GM06990 (cell line): ENCODE measurements around the genes KIFC1 and SMIM29.

DNA sequence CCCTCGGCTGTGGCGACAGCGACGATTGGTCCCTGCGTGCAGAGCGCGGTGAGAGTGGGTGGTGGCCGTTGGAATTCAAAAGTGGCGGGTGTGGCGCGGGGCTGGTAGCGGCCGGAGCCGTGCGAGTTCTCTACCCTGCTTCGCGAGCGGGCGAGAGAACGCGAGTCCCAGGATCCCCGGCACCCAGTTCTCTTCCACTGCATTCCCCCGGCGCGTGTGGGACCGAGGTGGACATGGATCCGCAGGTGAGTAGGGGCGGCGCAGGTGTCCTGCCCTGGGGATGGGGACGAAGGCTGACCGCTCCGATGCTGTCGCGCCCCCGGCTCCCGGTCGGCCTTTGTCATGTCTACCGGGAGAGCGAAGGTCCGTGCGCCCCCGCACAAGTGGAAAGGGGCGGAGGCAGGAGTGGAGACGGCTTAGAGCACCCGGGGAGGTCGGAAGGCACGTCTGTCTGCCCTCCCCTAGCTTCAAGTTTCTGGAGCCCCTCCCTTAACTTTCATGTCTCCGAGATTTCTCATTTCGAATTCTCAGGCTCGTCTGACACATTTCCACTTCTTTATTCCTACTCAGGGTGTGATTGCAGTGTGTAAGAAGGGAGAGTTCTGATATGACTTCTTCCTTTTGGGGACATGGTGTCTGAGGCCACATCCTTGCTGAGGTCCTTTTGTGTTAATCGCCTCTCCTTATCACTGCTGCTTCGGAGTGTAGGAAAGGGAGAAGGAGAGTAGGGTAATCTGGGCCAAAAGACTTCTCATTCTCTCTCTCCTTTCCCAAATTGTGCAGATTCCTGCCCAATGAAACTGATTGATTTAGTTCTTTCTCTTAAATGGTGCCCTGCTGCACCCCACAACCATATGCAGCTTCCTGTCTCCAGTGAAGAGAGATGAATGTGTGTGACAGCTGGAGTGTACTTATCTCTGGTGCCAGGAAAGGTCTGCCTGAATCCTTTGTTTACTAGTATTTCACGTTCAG is at the start of gene KIFC1:
TSS of gene KIFC1 (plus strand) at position 71 of the 972 bp plus-strand sequence.
- RRBS: 4% methylated on average over 29 of the region's 53 CpGs

- RRBS: no CpG with 5 or more reads among the region's 10 CpGs
Observed at GRCh38 chr6:33403401-33404212, 7.2 kb upstream of the PHF1 start.

DNA sequence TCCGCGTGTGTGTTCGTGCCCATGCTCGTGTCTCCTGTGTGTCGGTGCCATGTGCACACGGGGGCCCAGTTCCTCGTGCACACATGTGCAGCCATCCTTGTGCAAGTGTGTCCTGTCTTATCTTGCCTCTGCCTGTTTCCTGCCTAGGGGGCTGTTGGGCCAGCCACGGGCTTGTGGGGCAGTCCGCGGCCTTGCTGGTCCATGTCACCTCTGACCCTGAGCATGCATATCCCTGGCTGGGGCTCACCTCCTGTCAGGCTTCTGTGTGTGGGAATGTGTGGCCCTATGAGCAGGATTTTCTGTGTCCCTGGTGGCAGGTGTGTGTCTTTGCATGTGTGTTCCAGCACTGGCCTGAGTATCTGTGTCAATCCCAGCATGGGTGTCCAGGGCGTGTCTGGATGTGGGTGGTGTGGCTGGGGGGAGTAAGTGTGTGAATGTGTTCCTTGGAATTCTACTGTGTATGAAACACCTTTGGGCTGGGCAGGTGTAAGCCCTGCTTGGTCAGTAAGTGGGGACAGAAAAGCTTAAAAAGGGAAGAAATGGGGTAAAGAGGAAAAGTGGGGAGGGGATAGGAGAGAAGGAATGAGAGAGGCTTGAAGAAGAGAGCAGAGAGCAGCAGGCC is 8.7 kb downstream of the SYNGAP1 start:
- RRBS: no CpG with 5 or more reads among the region's 11 CpGs

- RRBS: no CpG with 5 or more reads among the region's 19 CpGs
Observed at GRCh38 chr6:33443838-33444826, 10.2 kb upstream of the ZBTB9 start.

DNA sequence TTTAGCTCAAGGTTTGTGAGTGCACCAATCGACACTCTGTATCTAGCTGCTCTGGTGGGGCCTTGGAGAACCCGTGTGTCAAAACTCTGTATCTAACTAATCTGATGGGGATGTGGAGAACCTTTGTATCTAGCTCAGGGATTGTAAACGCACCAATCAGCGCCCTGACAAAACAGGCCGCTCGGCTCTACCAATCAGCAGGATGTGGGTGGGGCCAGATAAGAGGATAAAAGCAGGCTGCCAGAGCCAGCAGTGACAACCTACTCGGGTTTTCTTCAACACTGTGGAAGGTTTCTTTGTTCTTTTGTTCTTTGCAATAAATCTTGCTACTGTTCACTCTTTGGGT is 47.1 kb downstream of the BAK1 start:
- RRBS: no CpG with 5 or more reads among the region's 7 CpGs

DNA sequence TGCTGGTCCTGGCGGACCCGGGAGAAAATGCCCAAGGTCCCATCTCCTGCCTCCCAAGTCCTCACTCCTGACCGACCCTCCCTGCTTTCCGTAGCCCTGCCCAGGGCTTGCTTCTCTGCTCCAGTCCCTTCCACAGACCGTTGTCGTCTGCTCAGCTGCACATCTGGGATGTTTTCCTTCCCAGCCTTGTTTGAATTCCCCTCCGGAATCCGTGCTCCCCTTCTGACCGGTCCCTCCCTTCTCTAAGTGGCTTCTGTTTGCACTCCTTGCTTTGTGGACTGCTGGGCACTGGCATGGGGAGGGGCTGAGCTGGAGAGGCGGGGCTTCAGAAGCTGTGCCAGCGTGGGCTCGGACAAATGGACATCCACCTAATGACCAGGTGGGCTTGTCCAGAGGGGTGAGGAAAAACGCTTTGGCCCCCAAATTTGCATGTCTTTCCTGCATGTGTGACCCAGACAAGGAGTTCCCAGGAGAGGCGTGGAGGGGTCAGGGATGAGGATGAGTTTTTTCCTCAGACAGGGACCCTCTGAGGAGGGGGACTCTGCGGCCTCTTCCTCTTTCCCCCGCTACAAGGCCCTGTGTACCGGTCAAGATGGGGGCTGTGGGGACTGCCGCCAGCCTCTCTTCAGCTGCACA is 13.4 kb downstream of the ITPR3 start:
- RRBS: no CpG with 5 or more reads among the region's 18 CpGs

DNA sequence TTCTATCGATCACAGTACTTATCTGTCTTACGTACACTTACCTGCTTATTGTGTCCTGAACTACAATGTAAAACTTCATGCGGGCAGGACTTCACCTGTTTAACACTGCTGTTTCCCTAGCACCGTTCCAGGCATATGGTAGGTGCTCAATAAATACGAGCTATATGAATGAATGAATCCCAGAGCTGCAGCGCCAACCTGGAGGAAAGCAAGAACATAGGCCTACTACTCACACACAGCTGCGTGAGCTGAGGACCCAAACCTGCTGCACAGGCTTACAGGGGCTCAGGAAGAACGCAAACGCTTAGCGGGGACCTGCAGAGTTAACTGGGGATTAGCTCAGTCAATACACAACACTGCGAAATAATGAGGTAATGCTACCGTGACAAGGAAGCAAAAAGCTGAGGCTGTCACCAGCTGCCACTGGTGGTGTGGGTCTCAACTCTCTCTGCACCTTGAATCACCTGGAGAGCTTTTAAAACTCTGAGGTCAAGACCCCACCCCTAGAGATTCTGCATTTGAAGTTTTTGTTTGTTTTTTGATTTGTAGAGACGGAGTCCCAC is 765 bp downstream of the UQCC2 start:
- RRBS: no CpG with 5 or more reads among the region's 13 CpGs

DNA sequence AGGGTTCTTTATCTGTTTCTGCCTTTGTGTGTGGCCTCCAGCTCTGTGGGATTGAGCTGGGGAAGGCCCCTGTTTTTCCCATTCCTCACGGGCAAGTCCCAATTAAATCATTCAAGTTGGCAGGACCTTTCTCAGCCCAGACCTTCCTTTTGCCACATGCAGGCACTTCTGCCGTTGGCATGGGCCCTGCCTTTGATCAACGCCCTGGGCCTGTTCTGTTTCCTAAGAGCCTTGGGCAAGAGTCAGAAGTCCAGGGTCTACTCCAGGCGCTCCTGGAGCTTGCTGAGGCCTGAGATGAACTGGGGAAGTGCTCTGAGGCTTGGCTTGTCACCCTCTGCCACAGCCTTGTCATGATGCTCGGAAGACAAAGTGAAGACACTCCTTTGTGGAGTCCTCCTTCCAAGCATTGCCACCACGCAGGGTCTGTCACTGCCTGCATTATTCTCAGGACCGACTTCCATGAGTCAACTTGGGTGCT is 7.1 kb downstream of the IP6K3 start:
- RRBS: no CpG with 5 or more reads among the region's 7 CpGs

DNA sequence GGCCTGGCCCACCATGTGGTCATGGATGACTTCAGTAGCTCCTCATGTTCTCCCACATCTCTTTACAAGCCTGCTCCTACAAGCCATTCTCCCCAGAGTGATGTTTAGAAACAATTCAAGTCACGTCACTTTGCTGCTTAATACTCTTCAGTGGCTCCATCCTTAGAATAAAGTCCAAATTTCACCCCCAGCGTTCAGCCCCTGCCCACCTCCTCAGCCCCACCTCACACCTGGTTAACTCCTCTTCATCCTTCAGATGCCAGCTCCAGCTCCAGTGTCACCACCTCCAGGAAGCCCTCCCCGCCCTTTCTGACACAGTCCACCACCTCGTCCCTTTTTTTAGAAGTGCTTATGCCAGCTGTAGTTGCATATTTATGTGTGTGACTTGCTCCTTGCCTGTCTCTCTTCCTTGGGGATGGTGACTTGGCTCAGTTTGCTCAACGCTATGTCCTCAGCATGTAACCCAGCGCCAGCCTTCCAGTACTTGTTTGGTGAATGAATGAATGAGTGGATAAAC is 3.5 kb upstream of the IP6K3 start:
- RRBS: no CpG with 5 or more reads among the region's 6 CpGs

- RRBS: no CpG with 5 or more reads among the region's 8 CpGs
Observed at GRCh38 chr6:33761872-33762613, 15.3 kb upstream of the IP6K3 start.

GRCh38 chr6:33771649-33772329 is 17.1 kb downstream of the LEMD2 start:
- RRBS: 8% methylated on average over 16 of the region's 36 CpGs

- RRBS: no CpG with 5 or more reads among the region's 6 CpGs
Observed at GRCh38 chr6:33786880-33787344, 2.0 kb downstream of the LEMD2 start.

- RRBS: 2% methylated on average over 29 of the region's 45 CpGs
Observed at GRCh38 chr6:33787663-33788614, 991 bp downstream of the LEMD2 start.

- RRBS: 67% methylated on average over 4 of the region's 18 CpGs
Observed at GRCh38 chr6:34151298-34151857, 5.5 kb upstream of the GRM4 start.

- RRBS: no CpG with 5 or more reads among the region's 20 CpGs
Observed at GRCh38 chr6:34236025-34236450, 635 bp upstream of the HMGA1 start.

- RRBS: no CpG with 5 or more reads among the region's 13 CpGs
Observed at GRCh38 chr6:34238438-34239048, 1.9 kb downstream of the HMGA1 start.

DNA sequence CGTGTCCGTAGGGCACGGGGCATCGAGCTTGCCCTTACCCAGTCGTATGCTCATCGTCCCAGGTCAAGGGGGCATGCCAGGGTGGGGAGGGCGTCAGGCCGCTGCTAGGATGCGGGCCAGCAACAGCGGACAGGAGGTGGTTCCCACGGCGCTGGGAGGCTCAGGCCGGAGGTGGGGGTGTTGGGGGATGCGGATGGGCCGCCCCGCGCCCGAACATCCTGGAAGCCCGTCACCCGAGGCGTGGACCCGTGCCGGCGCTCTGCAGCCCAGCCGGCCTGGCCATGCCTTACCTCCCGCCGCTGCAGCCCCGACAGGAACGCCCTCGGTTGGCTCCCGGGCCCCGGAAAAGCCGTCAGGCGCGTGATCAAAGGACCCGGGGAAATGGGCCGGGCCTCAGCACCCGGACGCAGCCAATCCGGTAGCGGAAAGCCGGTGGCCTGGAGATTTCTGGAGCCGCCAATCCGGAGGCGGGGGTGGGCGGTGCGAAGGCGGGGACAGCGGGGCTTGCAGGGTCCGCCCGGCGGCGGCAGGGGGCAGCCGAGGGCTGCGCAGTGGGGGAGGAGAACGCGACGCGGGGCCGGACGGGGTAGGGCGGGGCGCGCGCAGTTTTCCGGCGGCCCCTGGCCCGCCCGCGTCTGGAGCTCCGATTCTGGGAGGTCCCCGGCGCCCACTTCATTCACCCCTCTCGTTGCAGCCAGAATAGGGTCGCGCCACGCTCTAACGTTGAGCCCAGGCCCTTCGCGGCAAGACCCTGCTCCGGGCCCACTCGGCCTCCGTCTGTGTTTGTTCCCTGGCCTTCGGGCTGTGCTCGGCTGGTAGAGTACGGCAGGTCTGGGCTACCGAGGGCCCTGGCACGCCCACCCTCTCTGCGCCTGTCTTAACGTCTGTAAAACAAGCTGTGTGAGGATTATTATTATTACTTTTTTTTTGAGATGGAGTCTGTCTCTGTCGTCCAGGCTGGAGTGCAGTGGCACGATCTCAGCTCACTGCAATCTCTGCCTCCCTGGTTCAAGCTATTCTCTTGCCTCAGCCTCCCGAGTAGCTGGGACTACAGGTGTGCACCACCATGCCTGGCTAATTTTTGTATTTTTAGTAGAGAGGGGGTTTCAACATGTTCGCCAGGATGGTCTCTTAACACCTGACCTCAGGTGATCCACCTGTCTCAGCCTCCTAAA is at the start of gene SMIM29:
TSS of gene SMIM29 (minus strand) at position 318 of the 1,175 bp plus-strand sequence.
- RRBS: 3% methylated on average over 44 of the region's 94 CpGs

GRCh38 chr6:34332316-34332884 is 60.1 kb downstream of the NUDT3 start:
- RRBS: no CpG with 5 or more reads among the region's 5 CpGs

- RRBS: no CpG with 5 or more reads among the region's 9 CpGs
Observed at GRCh38 chr6:34415619-34416519, 10.0 kb downstream of the RPS10 start.